Mammary microvascular endothelial cell (primary cell): ENCODE measurements around the genes RBMY1D, PRY2, DAZ1 and CDY1.

DNA sequence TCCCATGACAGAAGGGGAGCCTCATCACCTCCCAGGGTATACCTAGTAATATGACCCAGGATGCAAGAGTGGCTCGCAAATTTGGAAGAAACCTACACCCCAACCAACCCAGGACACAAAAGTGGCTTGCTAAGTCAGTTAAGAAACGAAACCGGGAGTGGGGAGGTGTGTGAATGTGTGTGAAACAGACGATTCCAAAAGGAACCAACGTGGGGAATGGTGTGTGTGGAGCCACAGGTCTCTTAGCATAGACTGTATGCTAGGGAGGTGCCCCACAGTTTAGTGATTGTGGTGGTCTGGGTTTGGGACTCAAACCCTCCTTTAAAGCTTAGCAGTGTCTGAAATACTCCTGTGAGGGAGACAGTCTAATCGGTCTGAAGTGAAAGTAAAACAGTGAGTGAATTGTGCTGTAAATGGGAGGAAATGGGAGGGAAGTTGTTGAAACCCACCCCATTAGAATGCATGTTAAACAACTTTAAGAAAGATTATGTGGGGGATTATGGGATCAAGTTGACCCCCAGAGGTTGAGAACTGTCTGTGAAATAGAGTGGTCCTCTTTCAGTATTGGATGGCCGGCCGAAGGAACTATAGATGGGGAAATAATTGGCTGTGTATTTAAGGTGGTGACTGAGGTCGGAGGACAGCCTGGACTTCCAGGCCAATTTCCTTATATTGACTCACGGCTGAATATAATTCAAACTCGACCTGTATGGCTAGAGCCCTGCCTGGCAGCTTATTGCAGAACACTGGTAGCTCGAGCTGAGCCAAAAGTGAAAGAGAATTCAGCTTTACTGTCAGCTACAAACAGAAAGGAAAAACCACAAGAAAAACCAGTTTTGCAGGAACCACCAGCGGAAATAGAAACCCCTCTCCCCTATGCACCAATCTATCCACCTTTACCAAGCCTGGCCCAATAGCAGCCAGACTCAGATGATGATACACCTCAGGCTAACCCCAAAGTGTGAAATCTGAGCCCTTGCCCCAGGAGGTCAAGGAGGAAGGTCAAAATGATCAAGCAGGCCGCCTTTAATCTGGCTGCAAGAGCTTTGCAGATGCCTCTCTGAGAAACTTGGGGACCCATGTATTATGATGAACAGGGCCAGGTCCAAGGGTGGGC, 68.4 kb downstream of the ZFY start:
- RAMPAGE, long total RNA, result no peak

DNA sequence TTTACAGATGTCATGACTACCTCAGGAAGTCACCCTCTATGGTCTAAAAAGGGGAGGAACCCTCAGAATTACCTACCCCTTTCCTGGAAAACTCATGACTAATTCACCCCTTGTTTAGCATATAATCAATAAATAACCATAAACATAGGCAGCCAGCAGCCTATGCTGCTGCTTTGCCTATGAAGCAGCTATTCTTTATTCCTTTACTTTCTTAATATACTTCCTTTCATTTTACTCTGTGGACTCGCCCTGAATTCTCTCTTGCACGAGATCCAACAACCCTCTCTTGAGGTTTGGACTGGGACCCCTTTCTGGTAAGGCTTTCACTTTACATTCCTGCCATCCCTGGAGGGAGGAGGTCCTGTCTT, 522.7 kb upstream of the AMELY start:
- RAMPAGE, long total RNA, result no peak

DNA sequence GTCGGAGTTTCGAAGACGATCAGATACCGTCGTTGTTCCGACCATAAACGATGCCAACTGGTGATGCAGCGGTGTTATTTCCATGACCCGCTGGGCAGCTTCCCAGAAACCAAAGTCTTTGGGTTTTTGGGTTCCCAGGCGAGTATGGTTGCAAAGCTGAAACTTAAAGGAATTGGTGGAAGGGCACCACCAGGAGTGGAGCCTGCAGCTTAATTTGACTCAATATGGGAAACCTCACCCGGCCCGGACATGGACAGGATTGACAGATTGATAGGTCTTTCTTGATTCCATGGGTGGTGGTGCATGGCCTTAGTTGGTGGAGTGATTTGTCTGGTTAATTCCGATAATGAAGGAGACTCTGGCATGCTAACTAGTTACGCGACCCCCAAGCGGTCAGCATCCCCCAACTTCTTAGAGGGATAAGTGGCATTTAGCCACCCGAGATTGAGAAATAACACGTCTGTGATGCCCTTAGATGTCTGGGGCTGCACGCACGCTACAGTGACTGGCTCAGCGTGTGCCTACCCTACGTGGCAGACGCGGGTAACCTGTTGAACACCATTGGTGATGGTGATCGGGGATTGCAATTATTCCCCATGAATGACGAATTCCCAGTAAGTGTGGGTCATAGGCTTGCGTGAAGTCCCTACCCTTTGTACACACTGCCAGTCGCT, 670.7 kb downstream of the TSPY10 start:
- RAMPAGE, long total RNA, result no peak

DNA sequence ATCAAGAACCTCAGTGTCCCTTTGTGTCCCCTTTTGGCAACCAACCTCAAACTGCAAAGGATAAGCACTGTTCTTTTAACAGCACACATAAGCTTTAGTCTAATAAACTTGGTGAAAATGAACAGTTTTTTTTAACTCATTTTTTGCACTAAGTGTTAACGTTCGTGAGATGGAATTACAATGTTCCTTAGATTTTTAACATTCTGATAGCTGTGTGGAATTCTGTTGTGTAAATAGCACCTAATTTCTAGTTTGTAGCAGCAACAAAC, 16.3 kb downstream of the DDX3Y start:
- RAMPAGE, long total RNA, result no peak

GRCh38 chrY:13136067-13136274, 231.3 kb downstream of the DDX3Y start:
- RAMPAGE, long total RNA, result no peak

- RAMPAGE, long total RNA, result no peak
These were observed 91.4 kb downstream of the UTY start for GRCh38 chrY:13388547-13388799.

DNA sequence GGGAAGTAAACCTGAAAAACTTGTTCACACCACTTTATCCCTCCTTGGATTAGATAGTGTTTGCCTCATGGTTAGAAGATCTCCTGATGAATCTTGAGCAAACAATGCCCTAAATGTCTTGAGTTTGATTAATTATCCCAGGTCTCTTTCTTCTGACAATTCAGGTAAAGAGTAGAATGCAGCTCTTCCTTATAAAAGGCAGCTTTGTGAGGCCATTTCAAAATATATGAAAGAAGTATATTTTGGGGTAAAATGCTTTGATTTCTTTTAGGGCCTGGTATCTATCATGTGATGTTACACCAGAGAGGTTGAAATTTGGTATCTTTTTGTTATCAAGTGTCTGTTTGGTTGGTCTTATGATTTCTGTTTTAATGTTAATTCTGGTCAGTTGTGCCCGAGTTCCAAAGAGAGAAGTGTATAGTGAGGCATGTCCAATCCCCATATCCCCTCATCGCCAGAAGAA, 34.9 kb downstream of the NLGN4Y start:
- RAMPAGE, long total RNA, result no peak

DNA sequence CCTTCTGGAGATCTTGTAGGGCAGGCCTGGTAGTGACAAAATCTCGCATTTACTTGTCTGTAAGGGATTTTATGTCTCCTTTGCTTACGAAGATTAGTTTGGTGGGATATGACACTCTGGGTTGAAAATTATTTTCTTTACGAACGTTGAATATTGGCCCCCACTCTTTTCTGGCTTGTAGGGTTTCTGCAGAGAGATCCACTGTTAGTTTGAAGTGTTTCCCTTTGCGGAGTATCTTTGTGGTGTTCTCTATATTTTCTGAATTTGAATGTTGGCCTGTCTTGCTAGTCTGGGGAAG, 55.8 kb downstream of the KDM5D start:
- RAMPAGE, long total RNA, result no peak

DNA sequence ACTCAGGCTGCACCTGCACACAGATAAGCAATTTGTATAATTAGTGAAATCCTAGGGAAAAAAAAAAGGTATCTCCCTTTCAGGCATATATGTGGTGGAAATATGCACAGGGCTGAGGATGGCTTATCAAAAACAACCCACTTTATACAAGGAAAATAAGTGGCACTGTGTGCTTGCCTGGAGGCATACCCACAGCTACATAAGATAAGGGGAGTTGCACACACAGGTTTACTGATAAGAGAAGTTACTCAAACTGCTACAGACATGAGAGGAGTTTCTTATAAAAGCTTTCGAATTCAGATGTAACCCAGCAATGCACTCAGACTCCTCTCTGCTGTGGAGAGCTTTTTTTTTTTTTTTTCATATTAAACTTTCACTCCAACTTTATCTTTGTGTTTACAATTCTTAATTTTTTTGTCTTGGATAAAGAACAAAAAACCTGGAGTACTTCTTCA, 372.8 kb upstream of the RBMY1B start:
- RAMPAGE, long total RNA, result no peak

GRCh38 chrY:21894245-21894833, at the start of gene RBMY1D:
RBMY1D (minus strand) TSS chrY:21894526.
- RAMPAGE, long total RNA, result no peak

- RAMPAGE, long total RNA, result no peak
These were observed at the start of gene PRY2 for GRCh38 chrY:22095954-22096230. PRY2 (minus strand) TSS chrY:22096007.

GRCh38 chrY:23198946-23199409, at the start of gene DAZ1:
DAZ1 (minus strand) TSS chrY:23199008.
- RAMPAGE, long total RNA, result no peak

- RAMPAGE, long total RNA, result no peak
These were observed at the start of gene CDY1 for GRCh38 chrY:25621765-25622405. CDY1 (plus strand) TSS chrY:25622117.